Bronchus (tissue), 1 donor: ENCODE data around the gene BAIAP2.

DNA sequence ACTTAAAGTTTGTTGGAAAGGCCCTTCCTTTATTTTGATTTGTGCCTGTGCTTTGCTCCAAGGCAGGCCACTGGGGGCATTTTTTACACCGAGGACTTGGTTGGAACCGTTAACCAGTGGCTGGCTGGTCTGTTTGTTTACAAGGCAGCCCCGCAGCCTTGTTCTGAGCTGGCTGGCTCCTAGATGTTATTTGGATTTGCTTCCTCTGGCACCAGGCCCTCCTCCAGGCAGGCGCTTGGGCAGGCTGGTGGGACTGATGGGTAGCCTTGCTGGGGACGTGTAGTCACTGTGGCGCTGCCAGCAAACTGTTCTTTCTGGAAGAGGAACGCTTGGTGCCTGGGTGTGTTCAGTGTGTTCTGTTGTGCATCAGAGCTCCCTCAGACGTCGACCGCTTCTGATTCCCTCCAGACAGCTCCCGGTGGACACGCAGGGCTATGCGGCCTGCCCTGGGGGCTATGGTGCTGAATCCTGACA is 218.1 kb upstream of the CHMP6 start:
- PRO-cap = no peak

DNA sequence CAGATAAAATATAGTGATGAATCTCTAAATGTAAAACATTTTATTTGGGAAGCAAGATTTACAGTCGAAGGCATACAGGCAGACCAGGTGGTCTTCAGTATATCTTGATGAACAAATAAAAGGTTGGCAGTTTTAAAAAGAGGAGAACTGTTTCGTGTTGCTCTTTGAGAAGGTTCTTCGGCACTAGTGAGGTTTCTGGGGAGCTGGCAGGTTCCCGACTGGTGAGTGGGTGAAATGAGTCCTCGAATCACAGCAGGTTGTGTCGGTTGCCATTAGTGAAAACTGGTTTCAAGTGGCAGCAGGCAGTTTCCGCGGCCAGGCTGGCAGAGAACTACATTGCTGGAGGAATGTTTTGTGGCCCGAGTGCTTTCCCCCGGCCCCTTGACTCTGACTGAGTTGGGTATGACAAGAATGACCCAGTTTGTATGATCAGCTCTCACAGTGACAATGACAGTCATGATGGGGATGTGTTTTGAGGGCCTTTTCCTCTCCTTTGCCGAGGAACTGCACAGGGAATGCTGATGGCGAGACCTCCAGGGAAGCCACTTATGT is 206.3 kb upstream of the CHMP6 start:
- PRO-cap = bidirectional peak, plus-strand start at position 336 of the sequence, minus-strand start at position 185 of the sequence

DNA sequence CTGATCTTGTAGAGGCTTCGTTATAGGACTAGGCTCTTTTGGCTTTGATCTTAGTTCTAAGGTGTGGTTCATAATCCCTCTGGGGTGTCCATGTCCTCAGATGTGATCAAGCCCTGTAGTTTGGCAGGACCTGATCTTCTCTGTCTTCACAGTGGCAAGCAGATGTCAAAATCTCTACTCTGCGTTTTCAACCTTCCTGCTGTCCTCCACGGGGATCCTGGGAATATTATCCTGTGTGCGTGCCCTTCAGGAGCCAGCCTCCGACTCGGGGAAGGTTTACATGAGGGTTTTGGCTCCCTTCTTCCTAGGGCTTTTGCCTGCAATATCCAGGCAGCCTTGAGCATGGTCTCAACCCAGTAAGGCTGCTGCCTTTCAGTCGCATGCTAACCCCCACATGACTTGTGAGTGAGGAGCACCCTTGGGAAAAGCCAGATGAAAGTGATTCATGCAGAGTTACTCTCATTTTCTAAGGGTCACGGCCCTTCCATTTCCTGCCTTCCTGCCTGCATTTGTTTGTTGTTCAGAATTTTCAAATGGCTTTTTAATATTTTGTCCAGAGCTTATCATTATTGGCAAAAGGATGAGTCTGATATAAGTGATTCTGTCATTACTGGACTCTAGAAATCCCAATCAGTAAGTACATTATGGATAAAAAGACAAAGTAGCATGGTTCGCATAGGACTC is 202.2 kb upstream of the CHMP6 start:
- PRO-cap = no peak

DNA sequence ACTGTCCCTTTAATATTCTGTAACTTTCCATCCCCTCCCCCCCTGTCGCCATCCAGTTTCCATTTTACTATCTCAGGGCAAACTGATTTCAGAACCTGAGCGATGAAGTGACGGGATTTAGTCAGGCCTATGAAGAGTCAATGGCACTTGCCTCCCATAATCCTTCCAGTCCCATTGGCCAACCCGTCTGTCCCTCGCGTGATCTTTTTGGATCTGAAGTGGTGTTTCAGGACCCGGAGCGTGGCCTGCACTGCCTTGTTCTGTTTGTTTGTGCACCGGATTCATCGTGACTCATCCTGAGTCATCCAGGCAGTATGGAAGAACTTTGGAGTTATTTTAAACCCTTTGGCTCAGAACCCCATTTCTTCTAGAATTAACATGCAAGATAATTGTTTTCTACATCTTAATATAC is 199.8 kb upstream of the CHMP6 start:
- PRO-cap = no peak

GRCh38 chr17:80834009-80834805 is 157.4 kb upstream of the CHMP6 start:
- PRO-cap = no peak

- PRO-cap = no peak
These were observed 99.5 kb upstream of the CHMP6 start for GRCh38 chr17:80892060-80892540.

- PRO-cap = no peak
These were observed 27.3 kb upstream of the CHMP6 start for GRCh38 chr17:80964172-80964821.

GRCh38 chr17:81003539-81003945 is 11.9 kb downstream of the CHMP6 start:
- PRO-cap = no peak

DNA sequence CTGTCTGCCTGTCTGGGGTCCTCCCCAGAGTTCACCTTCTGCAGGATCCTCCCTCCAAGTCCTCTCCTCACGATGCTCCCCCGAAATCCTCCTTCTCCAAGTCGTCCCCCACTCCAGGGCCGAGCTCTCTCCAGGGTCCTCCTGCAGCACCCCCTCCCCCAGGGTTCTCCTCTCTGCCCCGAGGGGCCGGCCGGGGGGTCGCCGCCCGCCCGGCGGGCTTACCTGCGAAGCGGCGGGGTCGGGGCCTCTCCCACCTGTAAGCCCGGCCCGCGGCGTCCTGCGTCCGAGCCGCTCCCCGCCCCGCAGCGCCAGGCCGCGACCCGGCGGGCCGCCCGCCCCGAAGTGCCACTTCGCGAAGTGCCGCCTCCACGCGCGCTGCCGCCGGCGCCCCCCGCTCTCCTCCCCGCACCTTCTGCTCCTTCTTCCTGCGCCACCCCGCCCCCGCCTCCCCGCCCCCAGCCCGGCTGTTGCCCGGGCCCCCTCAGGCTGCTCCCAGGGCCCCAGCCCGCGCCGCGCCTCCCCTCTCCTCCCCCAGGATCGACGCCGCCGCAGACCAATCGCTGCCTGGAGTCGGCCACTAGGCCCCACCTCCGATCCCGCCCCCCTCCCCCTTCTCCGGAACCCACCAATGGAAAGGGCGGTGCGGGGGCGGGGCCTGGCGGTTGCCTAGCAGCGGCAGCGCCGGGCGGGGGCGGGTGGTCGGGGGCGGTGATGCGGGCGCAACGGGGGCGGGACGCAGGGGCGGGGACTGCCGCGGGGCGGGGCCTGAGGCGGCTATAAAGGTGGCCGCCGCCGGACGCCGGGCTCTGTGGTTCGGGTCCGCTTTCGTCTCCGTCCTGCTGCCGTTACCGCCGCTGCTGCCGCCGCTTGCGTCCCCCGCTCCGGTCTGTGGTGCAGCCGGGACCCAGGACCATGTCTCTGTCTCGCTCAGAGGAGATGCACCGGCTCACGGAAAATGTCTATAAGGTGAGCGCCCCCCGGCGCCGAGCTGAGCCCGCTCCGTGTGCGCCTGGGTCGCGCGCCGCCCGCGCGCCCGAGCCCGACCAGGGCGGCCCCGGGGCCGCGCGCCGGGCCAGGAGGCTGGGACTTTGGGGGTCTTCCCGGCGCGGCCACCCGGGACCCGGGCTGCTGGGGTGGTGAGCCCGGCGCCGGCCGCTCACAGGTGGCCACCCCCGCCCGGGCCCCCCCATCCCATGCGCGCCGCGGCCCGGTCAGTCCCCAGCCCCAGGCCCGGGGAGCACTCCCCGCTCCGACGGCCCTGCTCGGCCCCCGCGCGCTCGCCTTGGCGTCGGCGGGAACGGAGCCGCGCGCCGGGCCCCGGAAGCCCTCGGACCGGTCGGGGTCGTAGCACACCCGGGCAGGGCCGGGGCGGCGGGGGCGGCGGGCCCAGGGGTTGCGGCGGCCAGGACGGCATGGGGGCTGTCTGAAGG is at the start of gene BAIAP2:
Gene BAIAP2, plus strand, starts transcription at position 809 of the 1,430 bp plus-strand sequence.
- PRO-cap = bidirectional peak, plus-strand start at position 809 of the sequence, minus-strand start at position 414 of the sequence

DNA sequence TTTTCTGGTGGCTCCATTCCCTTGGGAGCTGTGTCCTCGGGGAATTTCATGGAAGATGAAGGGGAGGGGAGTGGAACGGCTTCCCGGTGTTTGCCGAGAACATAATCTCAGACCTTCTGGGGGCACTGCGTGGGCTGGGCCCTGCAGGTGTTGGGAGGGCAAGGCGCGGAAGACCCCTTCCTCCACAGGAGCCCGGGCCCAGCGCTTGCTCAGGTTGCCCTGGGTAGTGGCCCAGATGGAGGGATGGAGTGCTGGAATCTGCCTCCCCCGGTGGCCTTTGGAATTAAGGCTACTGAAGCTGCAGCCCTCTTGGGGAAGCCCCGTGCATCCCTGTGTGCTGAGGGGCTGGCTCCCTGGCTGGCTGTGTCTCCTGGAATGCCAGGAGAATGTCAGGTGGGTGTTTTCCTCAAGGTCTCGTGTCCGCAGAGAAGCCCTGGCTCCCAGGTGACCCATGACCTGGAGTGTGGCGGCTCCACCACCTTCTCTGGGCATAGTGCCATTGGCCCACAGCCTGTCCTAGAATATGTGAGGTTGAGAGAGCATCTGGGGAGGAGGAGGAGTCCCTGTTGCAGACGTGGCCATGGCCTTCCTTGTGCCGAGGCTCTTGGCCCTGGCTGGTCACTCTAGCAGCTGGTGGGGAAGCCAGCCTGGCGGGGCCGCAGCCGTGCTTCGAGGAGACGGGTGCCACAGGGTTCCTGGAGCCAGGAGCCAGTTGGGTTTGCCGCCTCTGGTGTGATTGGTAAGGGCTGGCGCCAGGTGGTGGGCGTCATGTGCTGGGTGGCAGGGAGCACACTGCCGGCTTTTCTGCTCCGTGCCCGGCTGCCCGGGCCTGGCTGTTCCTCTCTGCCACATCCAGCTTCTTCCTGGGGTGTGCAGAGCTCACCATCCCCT is 3.2 kb downstream of the BAIAP2 start:
- PRO-cap = no peak

DNA sequence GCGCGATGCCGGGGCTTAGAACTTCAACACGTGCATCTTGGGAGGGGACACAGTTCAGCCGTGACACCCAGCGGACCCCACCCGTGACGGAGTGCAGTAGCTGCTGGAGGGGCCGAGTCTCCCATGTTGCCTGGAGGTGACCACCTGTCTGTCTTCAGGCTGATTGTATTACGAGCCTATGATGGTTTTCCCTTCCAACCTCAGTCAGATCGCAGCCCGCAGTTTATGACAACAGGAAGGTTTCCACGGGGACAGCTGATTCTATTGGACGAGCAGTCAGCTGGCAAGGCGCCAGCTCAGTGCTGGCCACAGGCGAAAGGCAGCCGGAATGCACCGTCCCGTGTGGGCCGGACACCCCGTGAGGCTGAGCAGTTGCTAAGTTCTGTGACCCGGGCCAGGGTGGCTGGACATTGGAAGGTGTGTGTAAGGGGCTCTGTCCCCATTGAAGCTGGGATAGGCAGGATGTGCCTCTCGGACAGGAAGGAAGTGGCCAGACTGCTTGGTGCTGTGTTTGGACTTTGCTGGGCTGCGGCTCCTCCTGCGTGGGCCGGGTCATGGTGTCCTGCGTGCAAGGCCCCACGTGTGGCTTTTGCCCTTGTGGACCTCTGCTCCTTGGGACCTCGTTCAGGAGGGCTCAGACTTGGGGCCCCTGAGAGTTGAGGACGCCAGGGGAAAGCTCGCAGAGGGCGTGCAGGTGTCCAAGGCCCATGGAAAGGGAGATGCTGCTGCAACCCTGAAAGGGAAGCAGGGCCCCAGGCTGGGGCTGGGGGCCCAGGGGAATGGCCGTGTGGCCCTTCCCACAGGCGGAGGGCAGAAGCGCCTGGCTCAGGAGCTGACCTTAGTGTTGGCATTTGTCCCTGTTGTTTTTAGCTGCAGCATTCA is 9.8 kb downstream of the BAIAP2 start:
- PRO-cap = no peak

DNA sequence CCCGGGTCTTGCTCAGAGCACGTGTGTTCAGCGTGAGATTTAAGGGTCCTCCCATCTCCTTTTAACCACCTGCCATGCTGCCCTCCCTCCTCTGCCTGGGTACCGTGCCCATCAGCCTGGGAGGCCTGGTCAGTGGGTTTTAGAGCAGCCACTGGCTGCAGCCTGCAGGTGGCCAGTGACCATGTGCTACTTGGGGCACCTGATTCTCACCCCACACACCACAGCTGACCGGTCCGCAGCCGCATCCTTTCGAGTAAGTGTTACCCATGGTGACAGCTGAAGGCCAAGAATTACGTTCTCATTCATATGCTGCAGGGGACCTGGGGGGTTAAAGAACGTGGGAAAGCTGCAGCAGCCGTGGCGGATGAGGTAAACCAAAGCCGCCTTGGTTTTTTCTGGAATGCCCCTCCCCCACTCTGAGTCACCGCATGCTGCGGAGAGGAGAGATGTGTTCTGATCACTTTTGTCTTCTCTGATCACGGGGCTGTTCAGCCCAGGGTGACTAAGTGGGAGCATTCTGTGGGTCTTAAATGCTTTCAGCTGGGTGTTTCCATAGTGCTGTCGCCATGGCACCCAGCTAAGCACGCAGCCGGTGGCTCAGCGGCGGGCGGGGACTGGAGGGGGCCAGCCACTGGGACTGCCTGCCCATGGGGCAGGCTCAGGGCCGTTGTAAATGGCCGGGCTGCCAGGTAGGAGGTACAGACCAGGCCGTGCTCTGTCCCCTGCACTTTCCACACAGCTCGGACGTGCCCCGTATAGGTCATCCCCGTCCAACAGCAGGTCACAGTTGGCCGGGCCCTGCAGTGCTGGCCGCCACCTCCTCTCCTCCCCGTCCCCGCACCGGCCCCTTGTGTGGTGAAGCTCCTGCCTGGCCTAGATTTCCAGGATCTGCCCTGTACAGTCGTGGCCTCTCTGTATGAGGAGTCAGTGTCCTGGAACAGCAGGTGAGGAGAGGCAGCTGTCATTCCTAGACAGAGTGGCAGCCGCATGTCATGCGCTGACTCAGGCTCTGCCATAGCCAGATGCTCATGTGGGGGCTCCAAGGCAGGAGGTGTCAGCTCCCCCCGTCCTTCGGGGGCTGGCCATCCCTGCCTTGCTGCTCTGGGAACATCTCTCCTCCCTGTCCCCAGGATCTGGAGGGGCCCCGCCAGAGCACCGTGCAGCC is 60.0 kb downstream of the BAIAP2 start:
- PRO-cap = no peak

GRCh38 chr17:81116760-81117187 is 48.5 kb upstream of the PVALEF start:
- PRO-cap = no peak

DNA sequence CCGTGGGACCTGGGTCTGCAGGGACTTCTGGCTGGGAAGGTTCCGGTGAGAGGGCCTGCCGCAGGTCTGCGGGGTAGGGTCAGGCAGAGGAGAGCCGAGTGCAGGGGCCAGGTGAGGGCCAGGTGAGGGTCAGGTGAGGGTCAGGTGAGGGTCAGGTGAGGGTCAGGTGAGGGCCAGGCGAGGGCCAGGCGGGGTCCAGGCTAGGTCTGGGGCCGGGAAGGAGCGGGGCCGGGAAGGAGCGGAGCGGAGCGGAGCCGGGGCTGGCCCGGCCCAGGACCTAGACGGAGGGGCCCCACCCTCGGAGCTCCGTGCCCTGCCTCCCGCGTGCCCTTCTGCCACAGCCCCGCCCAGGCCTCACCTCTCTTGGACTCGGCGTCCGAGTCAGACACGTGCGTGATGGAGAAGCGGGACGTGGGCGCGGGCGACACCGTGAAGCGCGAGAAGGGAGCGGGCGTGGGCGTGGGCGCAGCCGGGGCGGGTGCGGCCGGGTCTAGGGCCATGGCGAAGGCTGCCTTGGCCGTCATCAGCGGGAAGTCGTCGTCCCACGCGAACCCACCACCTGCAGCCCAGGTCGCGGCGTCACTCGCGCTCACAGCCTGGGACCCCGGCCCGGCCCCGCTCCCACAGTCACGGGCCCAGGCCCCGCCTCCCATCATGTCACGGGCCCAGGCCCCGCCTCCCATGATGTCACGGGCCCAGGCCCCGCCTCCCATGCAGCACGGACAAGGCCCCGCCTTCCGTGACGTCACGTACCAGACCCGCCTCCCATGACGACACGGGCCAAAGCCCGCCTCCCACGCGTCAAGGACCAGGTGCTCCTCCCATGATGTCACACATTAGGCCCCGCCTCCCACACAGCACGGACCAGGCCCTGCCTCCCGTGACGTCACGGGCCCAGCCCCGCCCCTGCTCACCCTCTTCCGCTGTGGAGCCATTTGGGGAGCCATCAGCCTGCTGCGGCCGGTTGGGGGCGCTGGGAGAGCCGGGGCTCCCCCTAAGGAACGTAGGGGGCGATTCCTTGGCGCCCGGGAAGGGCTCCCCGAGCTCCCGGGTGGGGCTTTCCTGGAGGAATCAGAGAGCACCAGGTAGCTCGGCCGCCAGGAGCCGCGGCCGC is 45.9 kb upstream of the PVALEF start:
- PRO-cap = bidirectional peak, plus-strand start at position 916 of the sequence, minus-strand start at position 605 of the sequence

GRCh38 chr17:81200242-81200615 is 22.5 kb downstream of the CEP131 start:
- PRO-cap = no peak

DNA sequence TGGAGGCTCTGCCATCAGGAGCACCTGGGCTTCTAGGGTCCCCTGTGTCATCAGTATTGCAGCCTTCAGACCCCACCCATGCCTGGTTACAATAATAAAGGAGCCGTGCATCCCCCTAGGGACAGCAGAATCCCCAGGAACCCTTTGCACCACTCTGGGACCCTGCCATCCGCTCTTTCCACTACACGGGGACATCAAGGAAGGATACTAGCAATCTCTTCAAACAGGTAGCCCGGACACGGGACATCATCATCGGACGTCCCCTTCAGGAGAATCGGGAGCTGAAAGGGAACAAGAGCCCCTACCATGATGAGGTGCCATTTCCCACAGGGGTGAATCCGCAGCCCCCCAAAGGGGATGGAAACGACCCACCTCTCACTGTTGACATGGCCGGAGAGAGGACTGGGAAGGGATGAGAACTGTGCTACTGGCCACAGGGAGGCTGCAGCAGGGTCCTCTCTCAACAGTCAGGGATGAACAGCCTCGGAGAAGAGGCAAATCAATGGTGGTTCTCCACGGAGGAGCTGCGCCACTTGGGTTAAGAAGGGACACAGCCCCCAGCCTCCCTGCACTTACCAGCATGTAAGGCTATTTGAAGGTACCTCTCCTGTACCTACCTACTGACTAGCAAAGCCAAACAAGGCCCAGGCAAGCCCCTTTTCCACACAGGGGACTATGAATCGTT is 1.5 kb downstream of the TEPSIN start:
- PRO-cap = no peak

- PRO-cap = no peak
These were observed 6.3 kb downstream of the NDUFAF8 start for GRCh38 chr17:81245199-81246124.

- PRO-cap = no peak
These were observed 21.0 kb downstream of the NDUFAF8 start for GRCh38 chr17:81260015-81260649.

DNA sequence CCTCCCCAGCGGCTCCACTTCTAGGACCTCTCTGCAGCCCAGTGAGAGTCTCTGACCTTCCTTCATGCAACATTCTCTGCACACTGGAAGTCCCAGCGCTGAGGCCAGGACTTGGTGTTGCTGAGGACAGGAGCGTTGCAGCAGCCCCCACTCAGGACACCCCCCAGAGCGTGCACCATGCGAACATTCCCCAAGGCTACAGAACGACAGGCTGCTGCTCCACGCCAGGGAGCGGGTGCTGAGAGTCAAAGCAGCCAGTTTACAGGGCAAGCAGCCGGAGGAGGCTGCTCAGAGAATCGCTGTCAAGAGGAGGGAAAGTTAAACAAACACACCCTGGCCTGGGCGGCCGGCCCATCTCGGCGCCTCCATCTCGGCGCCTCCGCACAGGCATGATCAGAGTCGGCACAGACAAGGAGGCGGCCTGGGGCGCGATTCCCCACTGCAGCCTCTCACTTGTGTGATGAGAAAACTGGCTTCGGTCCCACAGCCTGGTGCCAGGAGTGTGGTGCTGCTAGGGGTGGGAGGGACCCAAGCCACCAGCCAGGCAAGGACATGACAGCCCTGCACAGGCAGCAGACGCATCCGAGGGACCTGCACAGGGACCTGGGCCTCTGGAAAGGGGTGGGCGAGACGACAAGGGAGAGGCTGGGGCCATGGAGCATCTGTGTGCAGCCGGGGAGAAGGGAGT is 17.8 kb downstream of the SLC38A10 start:
- PRO-cap = no peak

DNA sequence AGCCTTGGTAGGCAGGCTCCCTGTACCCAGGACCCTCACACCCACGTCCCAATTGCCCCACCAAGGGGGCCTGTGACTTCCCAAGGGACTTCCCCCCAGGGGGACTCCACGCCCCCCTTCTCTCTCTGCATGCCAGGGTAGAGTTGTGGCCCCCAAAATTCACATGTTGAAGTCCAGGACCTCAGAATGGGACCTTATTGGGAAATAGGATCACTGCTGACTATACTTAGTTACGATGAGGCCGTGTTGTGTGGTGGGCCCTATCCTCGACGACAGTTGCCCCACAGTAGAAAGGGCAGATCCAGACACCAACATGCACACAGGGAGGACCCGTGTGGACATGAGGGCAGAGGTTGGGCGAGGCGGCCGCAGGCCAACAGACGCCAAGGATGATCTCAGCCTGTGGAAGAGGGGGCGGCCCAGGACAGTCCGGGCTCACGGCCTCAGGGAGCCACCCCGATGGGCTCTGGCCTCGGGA is 8.9 kb upstream of the SLC38A10 start:
- PRO-cap = no peak